UCH-1 (cell line): ENCODE results near the gene VPS54.

GRCh38 chr2:63470453-63471361, 117.6 kb downstream of the WDPCP start:
- RRBS: no CpG with 5 or more reads among the region's 6 CpGs

DNA sequence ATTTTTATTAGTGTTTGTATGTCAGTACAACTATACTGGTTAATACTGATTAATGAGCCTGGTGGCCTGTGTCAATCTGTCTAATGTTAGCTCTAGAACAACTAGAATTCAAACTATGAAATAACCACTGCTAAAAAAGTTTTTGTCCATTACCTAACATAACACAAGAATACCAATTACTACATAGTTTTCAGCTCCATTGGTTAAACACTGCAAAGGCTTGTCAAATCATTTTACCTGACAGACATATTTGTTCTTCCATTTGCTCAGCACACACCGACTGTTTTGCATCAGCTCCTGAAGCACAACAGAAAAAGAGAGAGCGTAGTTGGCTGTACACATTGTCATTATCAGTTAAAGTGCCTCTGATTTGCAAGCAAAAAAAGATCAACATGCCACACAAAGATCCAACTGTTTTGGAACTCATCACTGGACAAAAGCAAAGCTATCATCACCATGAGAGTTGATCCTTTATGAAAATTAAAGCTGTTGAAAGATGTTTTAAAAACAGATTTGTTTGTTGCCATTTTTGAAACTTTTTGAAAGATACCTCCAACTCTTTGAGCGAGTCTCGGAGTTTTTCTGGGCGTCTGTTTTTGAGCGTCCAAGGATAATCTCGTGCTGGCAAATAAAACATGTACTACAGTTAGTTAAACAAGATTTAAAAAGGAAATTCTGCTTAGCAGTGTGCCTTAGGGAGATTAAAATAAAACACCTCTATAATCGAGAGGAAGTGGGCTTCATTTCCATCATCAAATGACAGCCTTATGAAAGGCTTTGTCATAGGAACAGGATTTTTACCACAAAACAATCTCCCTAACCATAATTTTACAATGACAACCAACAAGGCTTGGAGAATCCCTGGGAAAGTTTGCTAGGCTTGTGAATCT, 103.7 kb downstream of the WDPCP start:
- RRBS: no CpG with 5 or more reads among the region's 8 CpGs

- RRBS: no CpG with 5 or more reads among the region's 2 CpGs
Measured at GRCh38 chr2:63550524-63551278, 37.6 kb downstream of the WDPCP start.

DNA sequence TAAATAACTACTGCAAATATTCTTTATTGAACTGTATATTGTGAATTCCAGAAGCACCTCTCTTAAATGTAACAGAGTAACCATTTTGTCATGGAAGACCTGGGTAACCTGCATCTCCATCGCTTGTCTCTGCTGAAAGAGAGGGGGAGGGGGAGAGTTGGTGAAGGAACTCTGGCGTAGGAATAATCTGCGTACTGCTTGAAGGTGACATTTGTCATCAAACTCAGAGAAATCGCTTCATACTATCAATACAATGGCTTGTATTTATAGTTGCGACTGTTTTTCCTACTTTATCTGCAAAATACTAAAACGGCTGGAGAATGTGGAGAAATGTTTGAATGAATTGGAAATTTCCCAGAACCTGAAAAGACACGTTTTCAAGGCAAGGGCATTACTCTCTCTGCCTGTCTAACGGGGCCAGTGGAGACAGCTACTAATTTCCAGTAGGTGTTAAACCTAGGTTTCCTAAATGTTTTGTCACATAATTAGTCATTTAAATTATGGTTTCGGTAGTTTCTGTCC, 940 bp downstream of the MDH1 start:
- RRBS: no CpG with 5 or more reads among the region's 9 CpGs

GRCh38 chr2:63698791-63699305, 110.1 kb downstream of the MDH1 start:
- RRBS: no CpG with 5 or more reads among the region's 2 CpGs

DNA sequence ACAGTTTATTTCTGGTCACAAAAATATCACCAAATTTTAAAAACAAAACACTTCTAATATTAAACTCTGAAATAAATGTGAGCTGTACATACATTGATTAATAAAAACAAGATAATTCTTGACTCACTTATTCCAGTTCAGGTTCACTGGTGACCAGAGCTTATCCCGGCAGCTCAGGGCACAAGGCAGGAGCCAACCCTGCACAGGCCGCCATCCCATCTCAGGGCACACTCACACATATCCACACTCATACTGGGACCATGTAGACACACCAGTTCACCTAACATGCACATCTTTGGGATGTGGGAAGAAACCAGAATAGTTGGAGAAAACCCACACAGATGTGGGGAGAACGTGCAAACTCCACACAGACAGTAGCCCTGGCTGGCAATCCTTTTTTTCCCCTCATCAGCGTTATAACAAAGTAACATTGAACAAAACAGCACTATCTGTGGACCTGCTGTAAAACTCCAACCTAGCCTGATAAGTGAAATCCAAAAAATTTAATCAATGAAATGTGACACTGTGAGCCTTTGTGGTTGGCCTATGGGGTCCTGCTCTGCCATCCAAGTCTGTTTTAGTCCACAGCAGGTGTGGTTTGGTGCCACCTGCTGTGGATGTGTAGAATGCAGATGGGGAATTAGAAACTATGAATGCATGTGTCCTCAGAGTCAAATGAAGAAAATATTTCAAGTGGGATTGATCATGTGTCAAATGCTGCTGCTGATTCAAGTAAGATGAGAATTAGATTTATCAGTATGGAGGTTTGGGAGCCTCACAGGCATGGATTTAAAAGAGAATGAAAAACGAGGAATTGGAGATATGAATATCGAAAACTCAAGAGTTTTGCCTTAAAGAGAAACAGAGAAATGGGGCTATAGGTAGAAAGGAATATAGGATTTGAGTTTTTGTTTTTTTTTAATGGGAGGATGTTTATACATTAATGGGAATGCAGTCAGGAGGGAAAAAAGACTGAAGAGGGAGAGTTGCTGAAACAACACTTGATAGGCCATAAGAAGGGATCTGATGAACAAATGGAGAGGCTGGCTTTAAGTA, 47.0 kb downstream of the UGP2 start:
- RRBS: no CpG with 5 or more reads among the region's 6 CpGs

GRCh38 chr2:63949928-63950442, 69.2 kb downstream of the VPS54 start:
- RRBS: no CpG with 5 or more reads among the region's 5 CpGs

DNA sequence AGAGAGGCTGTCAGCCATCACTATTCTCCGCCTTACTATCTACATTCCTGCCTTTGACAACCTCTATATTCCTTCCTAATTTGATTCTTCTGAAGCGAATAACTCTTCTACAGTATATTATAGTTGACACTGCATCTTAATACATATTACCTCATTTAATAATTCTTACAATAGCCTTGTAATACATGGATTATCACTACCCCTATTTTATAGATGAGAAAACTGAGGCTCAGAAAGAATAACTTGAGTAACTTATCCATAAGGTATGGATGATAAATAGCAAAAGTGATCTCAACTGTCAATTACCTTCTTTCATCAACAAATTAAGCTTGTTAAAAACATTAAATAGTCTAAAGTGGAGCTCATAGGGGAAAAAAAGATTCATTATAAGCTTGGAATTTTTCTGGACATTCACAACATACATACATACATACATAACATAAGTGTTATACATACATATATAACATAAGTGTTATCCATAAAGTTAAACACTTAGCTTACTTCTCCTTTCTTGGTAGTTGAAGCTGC, 4.6 kb downstream of the VPS54 start:
- RRBS: no CpG with 5 or more reads among the region's 2 CpGs

DNA sequence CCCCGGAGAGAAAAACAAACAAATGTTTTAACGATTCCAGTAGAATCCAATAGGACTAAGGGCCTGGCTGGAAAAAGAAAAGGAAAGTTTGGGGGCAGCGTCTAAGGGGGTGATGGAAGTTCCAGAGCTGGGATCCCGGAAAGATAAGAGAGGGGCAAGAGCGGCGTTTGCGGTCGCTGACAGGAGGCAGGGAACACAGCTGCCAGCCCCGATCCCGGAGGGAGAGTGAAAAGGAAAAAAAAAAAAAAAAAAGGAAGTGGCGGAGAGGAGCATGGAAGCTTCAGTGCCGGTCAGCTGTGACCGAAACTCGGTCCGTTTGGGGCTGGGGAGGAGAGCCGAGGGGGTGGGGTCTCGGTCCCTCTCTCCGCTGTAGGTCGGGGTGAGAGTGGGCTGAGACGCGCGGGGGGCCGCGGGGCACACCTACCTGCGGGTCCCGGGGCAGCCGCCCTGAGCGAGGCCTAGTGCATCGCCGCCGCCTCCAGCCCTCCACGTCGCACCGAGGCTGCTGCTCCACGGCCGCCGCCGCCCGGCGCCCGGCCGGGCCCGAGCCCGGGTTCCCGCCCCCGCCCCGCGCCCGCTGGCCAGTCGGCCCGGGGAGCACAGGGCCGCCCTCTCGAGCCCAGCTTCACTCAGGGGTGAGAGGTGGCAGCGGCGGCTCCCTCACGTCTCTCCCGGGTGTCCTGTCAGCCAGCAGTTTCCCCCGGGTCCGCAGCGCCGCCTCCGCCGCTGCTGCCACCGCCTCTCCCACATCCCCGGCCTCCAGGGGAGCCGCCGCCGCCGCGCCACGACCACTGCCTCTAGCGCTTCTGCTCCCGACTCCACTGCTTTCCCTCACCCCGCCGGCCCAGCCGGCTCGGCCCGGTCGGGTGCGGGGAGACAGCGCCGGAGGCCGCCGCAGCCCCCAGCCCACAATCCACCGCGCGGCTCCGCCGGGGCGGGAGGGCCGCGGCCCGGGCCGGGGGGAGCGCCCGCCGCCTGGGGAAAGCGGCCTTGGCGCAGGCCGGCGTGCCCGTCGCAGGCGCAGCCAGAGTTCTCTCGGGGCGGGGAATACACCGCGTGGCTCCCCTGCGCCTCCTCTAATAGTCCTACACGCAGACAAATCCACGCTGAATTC, at the start of gene VPS54:
VPS54 (minus strand) TSS at position 915 of the 1,114 bp plus-strand sequence.
- RRBS: 3% methylated on average over 60 of the region's 111 CpGs

DNA sequence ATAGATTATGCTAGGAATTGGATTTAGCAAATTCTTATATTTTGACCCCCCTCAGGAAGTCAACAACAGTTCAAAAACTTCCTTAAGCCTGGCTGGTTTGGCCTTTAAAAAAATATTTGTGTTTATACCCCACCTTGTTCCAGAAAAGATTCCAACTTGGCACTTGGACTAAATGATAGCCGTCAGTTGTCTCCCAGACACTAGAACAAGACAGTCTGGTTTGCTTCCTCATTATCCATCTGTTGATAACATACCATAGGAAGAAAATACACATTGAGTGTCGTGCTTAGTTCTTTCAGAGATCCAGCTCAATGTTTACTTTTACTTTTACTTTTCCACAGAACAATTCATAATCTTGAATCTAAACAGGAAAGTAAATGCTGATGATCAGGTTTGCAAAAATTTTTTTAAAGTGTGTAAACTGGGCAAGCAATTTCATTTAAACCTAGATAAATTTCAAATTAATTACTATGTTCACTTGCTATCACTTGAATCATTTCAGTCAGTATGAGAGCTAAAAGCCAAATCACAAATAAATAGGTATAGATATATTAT, 2.4 kb upstream of the VPS54 start:
- RRBS: no CpG with 5 or more reads among the region's 2 CpGs

GRCh38 chr2:64063413-64064354, 44.5 kb upstream of the VPS54 start:
- RRBS: 68% methylated on average over 2 of the region's 9 CpGs

DNA sequence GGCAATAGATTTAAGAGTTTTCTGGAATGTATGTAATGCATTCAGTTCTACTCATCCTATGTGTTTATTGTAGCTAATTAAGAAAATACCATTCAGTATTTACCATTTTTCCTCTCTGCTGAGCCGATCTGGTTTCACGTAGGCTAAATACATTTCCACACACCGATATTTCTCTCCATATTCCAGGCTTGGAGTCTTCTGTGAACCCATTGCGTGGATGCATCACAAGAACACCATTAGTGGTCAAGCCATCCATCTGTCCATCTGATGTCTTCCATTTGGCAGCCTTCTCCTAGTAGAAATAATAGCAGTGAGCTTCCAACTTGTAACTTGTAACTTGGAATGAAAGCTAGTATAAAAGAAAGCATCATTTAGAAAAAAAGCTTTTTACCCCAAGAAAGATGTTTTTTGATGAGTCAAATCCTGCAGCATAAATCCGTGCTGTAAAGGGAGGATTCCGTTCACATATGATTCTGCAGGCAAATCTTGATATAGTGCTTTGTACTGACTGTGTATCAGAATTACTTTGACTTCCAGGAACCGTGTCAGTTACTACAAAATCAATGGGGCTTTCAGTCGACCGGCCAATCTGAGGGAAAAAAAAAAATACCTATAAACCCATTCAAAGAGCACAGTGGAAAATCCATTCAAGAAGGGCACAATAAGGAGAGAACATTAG, 48.1 kb downstream of the PELI1 start:
- RRBS: no CpG with 5 or more reads among the region's 9 CpGs

DNA sequence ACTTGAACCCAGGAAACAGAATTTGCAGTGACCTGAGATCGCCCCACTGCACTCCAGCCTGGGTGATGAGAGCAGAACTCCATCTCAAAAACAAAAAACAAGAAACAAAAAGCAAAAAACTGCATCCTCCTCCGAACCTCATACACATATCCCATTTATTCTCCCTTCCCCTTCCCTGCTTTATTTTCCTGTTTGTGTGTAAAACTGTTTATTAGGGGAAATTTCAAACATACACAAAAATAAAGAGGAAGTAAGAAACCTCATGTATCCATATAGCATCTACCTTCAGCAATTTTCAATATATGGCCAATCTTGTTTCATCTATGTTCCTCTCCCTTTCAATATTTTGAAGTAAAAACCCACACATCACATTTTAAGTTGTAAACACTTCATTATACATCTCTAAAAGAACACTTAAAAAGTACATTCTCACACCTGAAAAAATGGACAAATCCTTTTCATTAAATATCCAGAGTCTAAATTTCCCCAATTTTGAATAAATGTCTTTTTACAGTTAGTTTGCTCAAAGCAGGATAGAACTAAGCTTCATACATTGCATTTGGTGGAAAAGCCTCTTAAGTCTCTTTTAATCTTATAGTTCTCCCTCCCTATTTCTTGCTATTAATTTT, 5.5 kb downstream of the PELI1 start:
- RRBS: no CpG with 5 or more reads among the region's 2 CpGs

DNA sequence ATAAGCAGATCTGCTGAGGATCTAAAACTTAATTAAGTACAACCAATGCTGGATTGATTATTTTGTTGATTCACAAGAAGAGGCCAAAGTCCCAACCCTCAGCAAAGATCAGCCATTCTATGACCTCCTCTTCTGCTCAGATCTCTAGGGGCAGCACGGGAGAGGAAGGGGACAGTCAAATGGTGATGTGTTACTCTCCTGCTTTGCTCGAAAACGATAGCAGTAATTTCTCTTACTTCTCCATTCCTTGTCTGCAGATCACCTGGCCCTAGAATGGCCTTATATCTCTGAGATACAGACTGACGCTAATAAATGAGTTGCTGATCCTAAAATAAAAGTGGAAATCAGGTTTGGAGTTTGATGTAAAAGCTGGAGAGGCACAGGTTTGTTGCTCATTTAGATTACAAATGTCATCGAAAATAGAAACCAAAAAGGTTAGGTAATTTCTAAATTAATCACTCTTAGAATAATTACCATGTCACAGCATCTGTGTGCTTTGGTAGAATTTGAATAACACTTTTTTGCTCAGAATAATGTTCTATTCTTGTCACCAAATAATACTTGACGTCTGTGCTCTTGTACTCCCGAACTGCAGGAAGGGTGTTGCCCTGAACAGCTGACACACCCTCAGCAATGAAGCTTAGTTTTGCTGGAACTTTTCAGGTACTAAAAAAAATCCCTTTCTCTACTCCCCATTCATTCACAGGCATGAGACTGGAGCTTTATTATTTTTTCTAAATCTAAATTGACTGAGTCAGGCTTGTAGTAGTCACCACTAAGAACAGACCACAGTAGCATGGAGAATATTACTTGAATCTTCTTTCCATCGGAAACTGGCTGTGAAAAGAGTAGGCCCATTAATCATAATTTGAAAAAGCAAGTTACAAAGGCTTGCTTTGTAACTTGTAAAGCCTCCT, 69.9 kb upstream of the PELI1 start:
- RRBS: no CpG with 5 or more reads among the region's 8 CpGs

DNA sequence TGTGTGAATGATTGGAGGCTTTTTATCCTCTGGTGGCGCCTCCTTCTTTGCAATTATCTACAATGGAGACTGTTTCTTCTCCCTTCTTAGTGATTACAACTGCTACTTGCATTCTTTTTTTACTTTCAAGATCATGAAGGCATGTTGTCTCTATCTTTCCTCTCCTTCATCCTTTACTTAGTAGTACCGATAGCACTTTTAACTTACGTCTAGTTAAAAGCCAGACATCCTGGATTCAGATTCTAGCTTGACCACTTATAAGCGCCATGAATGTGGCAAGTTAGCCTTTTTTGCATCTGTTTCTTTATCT, 84.4 kb upstream of the PELI1 start:
- RRBS: no CpG with 5 or more reads among the region's 4 CpGs

DNA sequence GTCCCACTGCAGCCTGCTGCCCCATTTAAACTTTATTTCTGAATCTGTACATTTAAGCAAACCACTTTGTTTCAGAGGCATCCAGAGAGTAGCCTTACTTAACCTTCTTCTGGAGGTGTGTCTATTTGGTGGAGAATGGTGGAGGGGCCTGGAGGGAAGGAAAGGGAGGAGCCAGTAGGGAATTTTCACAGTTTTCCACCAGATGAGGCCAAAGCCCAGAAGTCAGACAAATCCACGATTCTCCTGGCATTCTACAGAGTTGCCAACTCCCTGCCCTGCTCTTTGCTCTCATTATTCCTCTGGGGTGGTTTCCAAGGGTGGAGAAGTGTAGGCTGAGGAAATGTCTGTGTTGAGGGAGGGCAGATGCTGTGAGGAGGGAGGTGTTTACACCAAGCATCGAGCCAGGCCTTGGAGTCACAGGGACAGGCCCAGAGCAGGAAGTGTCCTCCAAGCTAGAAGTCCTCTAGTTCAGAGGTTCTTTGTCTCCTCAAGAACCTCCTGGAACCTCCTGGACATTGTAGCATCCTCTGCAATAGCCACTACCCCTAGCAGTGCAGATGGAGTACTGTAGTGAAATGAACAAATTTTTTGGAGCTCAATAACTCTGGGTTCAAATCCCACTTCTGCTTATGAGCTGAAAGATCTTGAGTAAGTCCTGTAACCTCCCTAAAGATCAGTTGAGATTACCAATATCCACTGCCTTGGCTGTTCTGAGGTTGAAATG, 124.1 kb upstream of the LGALSL start:
- RRBS: no CpG with 5 or more reads among the region's 2 CpGs

GRCh38 chr2:64400622-64401169, 53.3 kb upstream of the LGALSL start:
- RRBS: no CpG with 5 or more reads among the region's 6 CpGs

- RRBS: no CpG with 5 or more reads among the region's 2 CpGs
Measured at GRCh38 chr2:64453697-64453829, 399 bp upstream of the LGALSL start.

GRCh38 chr2:64523989-64524222, 222 bp upstream of the AFTPH start:
- RRBS: no CpG with 5 or more reads among the region's 18 CpGs

GRCh38 chr2:64551306-64552143, 27.4 kb downstream of the AFTPH start:
- RRBS: no CpG with 5 or more reads among the region's 4 CpGs